Measurements from ENCODE around the gene TMEM120A.

DNA sequence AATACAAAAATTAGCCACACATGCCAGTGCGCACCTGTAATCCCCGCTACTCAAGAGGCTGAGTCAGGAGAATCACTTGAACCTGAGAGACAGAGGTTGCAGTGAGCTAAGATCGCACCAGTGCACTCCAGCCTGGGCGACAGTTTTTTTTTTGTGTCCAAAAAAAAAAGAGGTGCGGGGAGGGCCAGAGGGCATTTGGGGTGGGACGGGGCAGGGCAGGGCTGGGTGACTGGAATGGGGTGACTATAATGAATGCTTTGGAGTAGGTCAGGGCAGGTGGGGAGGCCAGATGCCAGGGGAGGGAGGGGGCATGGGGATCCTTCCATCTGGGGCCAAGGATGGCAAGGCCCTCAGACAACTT is 23.5 kb downstream of the GTF2IRD1 start:
- RRBS = no CpG with 5 or more reads among the region's 6 CpGs

GRCh38 chr7:74498934-74499713 is 45.4 kb downstream of the GTF2IRD1 start:
- RRBS = no CpG with 5 or more reads among the region's 7 CpGs

- RRBS = 94% methylated on average over 6 of the region's 16 CpGs
Measured at GRCh38 chr7:74515278-74515707, 61.6 kb downstream of the GTF2IRD1 start.

- RRBS = no CpG with 5 or more reads among the region's 6 CpGs
Measured at GRCh38 chr7:74554271-74554623, 100.5 kb downstream of the GTF2IRD1 start.

GRCh38 chr7:74606019-74607058 is 51.2 kb upstream of the GTF2I start:
- RRBS = 1% methylated on average over 8 of the region's 54 CpGs

GRCh38 chr7:74612133-74612945 is 45.2 kb upstream of the GTF2I start:
- RRBS = no CpG with 5 or more reads among the region's 12 CpGs

- RRBS = no CpG with 5 or more reads among the region's 5 CpGs
Measured at GRCh38 chr7:74625347-74626049, 32.0 kb upstream of the GTF2I start.

GRCh38 chr7:74655480-74655649 is 2.2 kb upstream of the GTF2I start:
- RRBS = no CpG with 5 or more reads among the region's 4 CpGs

- RRBS = no CpG with 5 or more reads among the region's 10 CpGs
Measured at GRCh38 chr7:75030591-75031286, 42.9 kb downstream of the RCC1L start.

- RRBS = no CpG with 5 or more reads among the region's 44 CpGs
Measured at GRCh38 chr7:75415658-75416635, 20.5 kb downstream of the TRIM73 start.

DNA sequence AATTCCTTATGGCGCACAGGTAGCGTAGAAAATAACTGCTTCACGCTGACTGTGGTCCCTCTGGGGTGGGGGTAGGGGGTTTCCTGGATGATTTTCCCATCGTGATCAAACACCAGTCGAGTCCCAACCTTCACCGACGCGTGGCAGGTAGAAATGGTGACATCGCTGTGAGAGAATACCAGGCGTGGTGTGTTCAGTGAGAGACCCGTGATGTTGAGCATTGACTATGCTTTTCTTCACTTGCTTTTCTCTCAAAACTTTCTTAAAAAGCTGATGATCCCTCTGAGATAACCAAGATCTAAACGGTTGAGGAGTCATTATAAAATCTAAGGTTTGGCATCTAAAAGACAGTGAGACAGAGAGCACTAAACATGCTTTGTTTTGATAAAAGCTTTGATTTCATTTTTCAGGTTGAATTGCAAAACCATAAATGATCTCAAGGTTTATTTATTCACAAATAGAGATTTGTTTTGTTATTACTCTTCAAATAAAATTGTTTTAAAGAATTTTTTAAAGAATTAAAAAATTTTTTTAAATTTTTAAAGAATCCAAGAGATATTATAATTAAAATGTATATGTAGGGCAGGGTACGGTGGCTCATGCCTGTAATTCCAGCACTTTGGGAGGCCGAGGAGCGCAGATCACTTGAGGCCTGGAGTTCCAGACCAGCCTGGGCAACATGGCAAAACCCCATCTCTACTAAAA is 19.0 kb downstream of the SPDYE5 start:
- RRBS = no CpG with 5 or more reads among the region's 15 CpGs

DNA sequence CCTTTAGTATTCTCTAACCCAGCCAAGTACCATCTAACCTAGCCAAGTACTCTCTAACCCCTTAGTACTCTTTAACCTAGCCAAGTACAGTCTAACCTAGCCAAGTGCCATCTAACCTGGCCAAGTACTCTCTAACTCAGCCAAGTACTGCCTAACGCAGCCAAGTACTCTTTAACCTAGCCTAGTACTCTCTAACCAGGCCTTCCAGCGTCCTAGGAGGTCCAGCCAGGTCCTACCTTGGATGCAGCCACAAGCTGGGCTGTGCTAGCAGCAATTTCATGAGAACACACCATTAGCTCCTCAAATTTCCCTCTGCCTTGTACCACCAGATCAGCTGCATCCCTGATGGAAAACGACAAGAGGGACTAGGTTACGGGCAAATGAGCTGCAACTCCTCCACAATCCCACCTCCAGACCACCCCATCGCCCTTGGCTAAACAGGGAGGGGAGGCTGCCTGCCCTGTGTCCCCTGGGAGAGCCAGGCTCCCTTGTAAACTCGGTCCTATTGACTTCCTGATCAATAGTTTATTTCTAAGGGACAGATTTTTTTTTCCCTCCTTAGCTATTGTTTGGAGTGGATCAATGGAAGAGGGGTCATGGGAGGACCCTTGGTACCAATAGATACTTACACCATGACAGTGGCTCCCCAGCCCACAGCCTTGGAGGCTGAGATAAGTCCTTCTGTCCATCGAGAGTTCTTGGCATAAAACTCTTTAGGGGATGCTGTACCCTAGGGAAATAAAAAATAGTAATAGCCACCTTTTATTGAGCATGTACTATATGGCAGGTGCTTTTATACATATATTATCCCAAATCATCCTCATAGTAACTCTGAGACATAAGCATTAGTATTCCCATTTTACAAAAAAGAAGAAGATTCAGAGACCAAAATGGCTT is 52.6 kb downstream of the SPDYE5 start:
- RRBS = no CpG with 5 or more reads among the region's 7 CpGs

DNA sequence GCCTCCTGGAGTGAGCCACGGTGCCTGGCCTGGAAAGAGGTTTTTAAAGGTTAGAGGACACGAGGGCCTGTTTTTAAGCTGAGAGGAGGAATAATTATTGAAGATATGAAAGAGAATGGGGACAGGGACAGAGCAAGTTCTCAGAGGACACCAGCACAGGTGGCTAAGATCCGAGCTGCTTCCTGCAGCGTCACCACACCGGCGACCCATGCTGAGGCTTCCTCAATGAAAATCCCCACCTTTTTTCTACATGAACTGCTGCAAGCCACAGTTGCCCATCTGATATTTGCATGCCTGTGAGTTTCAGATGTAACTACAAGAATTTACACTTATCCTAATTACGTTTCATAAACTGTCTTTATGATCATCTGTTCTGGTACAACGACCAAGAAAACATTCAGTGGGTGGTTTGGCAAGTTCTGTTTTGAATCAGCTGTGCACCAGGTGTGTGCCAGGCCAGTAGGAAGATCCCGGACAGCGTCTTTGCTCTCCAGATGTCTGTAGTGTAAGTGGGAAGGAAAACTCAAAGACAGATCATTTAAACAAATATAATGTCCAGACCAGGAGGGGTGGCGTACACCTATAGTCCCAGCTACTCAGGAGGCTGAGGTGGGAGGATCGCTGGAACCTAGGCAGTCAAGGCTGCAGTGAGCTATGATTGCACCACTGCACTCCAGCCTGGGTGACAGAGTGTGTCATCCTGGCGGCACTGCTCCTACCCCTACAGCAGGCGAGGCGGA is 75.8 kb downstream of the HIP1 start:
- RRBS = no CpG with 5 or more reads among the region's 15 CpGs

DNA sequence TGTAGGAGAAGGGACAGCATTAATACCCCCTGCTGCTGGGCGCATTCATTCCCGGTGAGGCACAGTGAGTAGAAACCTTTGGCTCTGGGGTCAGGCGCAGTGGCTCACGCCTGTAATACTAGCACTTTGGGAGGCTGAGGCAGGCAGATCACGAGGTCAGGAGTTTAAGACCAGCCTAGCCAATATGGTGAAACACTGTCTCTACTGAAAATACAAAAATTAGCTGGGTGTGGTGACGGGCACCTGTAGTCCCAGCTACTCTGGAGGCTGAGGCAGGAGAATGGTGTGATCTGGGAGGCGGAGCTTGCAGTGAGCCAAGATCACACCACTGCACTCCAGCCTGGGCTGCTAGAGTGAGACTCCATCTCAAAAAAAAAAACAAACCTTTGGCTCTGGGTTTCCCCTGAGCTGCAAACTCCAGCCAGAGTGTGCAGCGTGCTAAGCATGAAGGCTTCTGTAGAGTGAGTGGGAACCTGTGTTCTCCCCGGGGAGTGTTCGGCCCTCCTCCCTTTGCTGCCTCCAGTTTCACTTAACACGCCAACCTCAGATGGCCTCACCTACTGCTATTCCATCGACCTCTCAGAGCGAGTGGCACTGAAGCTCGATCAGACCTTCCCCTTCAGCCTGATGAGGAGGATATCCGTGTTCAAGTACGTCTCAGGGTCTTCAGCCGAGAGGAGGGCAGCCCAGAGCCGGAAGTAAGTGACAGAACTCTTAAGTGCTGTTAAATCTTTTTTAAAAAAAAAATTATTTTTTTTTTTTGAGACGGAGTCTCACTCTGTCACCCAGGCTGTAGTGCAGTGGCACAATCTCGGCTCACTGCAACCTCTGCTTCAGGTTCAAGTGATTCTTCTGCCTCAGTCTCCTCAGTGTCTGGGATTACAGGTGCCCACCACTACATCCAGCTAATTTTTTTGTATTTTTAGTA is 4.6 kb downstream of the RHBDD2 start:
- RRBS = no CpG with 5 or more reads among the region's 20 CpGs

DNA sequence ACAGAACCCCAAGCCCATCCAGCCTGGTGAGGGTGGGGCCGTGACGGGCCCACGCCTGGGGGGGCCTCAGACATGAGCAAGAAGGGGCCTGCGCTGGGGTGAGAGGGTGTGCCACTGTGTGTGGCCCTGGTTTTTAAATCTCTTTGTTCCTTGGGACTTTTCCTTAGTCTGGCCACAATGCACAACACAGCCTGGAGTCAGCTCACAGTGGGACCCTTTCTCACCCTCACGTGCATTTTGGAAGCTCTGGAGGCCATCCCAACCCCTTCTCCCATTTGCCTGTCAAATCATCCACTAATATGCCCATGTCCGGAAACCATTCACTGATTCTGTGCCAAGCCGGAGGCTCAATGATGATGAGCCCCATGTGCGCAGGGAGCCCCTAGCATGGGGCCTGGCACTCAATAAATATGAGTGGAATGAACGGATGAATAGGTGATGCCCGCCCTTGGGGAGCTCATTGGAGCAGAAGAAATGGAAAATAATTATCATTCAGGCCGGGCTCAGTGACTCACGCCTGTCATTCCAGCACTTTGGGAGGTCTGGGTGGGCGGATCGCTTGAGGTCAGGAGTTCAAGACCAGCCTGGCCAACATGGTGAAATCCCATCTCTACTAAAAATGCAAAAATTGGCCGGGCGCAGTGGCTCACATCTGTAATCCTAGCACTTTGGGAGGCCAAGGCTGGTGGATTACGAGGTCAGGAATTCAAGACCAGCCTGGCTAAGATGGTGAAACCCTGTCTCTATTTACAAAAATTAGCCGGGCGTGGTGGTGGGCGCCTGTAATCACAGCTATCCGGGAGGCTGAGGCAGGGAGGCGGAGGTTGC is 10.9 kb downstream of the RHBDD2 start:
- RRBS = no CpG with 5 or more reads among the region's 22 CpGs

DNA sequence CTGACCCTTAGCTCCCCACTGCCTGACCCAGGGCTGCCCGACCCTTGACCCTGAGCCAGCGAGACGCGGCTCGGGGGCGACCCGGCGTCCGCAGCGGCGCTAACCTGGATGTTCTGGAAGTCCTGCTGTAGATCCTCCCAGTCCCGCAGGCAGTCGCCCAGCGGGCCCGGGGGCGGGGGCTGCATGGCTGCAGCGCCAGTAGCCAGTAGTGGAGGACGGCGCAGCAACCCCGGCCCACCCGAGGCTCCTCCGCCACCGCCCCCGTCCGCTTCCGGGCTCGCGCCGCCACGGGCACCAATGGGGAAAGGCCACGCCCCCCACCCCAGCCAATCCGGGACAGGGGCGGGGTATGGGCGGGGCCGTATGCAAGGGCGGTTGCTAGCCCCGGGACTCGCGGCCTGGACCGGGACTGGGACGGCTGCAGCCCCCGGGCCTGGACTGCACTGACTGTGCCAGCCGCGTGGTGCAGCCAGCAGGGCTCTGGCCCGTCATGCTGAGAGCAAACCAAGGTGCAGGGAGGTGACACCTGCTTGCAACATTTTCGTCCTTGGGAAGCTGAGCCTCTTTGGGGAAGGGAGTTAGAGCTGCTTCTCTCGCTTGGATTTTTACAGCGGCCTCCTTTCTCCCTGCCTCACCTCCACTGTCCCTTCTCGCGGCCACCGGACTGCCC is at the start of gene TMEM120A:
Gene TMEM120A (minus strand): TSS at position 210 of the 670 bp plus-strand sequence.
- RRBS = under 1% methylated on average over 32 of the region's 51 CpGs

DNA sequence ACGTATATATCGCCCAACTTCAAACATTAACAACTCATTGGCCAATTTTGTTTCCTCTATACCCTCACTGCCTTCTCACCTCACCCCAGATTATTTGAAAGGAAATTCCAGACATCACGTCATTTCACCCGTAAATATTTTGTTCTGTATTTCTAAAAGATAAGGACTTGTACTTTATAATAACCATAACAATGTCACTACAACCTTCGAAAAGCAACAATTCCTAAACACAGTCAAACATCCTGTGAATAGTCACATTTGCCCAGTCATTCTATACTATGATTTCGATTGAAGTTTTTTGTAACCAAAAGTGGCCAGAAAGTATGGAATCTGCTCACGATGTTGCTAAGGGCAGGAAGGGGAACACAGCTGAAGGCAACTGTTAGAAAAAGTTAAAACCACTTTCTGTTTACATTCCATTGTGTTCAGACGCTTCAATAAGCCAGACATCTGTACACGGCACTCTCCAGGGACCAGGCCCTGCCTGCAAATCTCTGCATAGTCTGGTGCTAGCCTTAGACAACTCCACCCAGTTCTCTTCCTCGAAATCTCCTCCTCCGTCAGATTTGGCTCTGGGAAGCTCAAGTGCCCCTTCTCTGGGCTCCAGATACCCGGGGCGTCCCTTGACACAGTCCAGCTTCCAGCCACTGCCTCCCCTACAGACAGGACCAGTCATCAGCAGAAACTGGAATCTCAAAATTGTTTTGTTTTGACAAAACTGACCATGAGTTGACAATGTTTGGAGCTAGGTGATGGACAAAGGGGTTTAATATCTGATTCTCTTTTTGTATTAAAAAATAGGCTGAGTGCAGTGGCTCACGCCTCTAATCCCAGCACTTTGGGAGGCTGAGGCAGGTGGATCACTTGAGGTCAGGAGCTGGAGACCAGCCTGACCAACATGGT is 17.1 kb upstream of the TMEM120A start:
- RRBS = no CpG with 5 or more reads among the region's 14 CpGs

DNA sequence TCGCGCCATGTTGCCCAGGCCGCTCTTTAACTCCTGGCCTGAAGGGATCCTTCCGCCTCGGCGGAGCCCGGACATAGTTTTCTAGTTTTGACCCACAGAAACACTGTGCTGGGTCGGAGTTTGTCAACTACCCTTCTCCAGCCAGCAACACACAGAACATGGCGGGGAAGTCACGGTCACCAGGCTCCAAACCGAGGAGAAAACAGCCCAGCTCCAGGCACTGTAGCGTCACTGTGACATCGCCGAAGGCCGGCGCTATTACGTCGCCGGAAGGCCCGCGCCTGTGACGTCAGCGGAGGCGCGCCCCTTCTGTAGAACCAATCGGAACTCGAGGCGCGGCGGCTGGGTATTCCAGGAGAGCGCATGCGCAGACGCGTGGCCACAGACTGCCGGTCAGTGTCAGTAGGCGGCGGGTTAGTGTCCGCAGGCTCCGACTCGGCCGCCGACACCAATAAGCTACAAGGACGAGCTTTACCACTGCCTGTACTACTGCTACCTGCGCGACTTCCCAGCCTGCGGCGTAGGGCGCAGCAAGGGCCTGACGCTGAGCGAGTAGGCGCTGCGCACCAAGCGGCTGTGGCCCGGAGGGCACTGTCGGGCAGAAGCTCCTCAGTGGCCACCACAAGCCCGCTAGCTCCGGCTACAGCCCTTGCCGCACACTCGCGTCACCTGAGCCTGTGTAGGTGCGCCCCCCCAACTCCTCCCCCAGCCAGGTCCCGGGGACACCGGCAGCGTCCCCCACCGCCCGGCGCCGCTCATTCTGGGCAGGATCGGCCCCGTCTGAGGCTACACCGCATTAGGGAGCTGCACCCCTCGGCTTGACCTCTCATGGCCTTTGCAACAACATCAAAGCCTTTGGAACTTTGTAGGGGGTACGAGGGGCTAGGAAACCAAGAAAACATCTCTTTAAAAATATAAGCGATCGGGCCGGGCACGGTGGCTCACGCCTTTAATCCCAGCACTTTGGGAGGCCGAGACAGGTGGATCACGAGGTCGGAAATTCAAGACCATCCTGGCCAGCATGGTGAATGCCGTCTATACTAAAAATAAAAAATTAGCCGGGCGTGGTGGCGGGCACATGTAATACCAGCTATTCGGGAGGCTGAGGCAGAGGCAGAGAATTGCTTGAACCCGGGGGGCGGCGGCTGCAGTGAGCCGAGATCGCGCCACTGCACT is 35.0 kb upstream of the SRRM3 start:
- RRBS = under 1% methylated on average over 6 of the region's 92 CpGs

- RRBS = no CpG with 5 or more reads among the region's 7 CpGs
Measured at GRCh38 chr7:76218011-76218684, 16.5 kb downstream of the SRRM3 start.

DNA sequence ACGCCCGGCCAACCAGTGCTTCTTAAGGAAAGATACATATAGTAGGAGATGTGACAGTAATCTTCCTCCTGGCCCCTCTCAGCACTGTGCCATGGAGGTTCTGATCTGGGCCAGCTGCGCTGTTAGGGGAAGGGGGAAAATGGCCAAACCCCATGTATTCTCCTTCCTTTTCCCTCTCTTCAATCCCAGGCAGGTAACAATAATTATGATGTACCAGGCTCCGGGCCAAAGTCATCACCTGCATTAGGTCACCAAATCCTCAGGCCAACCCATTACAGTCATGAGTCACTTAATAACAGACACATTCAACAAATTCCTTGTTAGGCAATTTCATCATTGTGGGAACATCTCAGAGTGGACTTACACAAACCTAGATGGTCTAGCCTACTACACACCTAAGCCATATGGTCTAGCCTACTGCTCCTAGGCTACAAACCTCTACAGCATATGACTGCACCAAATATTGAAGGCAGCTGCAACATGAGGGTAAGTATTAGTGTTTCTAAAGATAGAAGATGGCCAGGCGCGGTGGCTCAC is 2.3 kb upstream of the HSPB1 start:
- RRBS = no CpG with 5 or more reads among the region's 6 CpGs

All from epithelial cell of prostate (primary cell).